ENCODE results near the genes CCDC184 and KCNH3.

DNA sequence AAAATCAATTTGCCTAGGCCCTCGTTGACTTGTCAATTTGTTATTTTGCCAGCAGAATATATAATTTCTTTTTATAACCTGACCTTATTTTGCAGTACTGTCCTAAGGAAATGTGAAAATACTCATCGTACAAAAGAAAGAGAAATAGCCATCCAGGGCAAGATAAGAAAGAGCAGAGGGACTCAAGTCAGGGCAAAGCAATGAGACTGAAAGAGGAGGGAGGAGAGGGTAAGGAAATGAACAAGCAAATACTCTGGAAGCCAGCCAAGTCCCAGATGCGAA lies 312.9 kb downstream of the RPAP3 start:
- PRO-cap, 2 experiments, result no peak in any of the 2 experiments

DNA sequence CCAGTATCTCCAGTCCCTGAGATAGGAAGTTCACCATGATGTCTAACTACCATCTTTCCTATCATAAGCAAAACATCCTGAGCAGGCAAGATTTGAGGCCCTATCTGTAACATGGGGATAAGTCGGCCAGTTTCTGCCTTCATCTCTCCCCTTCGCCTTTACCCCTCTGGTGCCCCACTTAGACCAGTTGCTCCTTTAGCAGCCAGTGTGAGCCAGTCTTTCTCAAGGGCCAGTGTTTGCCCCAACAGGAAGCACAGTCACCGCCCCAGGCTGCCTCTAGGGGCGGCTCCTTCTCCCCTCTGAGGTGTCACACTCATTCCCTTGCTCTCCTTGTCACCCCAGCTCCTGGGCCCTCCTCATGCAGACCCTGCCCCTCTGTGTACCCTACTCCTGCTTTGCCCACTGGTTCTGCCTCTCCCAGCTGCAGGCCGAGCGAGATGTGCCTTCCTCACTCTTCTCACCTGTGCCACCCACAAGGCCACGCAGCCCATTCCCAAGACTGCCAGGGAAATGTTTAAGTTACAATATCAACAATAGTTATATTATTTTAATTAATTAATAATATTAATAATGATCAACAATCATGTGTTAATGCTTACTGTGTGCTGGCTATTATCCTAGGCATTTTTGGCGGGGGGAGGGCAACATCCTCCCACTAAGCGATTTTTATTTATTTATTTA lies 10.7 kb downstream of the HDAC7 start:
- PRO-cap, 2 experiments, result no peak in any of the 2 experiments

- PRO-cap, 2 experiments, result peak in 2 of 2 experiments; most common plus-strand start chr12:47813253 (in 2); most common minus-strand start chr12:47813033 (in 1)
These were observed 6.9 kb downstream of the HDAC7 start for GRCh38 chr12:47812501-47813478.

DNA sequence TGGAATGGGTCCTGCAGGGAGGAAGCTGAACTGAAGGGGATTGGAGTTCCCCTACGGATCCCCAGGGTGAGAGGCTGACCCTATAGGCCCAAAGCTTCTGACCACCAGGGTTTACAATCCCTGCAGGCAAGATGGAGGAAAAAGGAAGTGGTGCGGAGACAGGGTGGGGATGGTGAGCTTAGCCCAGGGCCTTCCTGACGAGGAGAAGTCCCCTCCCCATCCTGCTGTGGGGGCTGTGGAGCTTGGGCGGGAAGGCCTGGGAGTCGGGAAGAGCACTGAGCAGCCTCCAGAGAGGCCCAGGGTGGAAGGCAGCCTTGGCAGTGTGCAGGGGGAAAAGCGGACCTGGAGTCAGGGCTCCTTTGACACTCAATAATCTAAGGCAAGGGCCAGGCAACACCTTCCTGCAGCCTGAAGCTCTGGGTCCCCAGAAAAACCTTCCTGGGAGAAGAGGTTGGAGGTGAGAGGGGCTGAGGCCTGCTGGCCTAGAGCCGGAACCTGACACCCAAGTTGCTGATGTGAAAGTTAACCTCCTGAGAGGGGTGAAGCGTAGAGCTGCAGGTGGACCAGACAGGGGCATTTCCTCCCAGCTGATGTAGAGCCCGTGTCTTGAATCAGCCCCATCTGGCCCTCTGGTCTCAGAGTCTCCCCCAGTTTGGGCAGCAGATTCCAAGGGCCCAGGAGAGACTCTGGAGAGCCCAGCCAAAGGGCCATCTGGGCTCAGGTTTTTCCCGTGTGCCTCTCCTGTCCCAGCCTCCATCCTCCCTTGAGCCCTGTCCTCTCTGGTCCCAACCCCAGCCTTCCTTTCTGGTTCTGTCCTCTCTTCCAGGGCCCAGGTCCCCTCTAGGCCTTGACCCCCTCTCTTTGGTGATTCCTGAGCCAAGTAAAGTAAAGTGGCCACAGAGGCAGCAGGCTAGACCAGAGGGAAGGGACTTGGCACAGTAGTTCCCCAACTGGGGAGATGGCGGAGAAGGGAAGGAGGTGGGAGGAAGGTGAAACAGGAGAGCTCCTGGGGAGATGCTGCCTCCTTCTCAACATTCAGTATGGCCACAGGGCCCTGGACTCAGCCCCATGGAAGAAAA lies 5.9 kb downstream of the HDAC7 start:
- PRO-cap, 2 experiments, result peak in 1 of 2 experiments; most common plus-strand start position 261 of the sequence (in 1); most common minus-strand start position 133 of the sequence (in 1)

DNA sequence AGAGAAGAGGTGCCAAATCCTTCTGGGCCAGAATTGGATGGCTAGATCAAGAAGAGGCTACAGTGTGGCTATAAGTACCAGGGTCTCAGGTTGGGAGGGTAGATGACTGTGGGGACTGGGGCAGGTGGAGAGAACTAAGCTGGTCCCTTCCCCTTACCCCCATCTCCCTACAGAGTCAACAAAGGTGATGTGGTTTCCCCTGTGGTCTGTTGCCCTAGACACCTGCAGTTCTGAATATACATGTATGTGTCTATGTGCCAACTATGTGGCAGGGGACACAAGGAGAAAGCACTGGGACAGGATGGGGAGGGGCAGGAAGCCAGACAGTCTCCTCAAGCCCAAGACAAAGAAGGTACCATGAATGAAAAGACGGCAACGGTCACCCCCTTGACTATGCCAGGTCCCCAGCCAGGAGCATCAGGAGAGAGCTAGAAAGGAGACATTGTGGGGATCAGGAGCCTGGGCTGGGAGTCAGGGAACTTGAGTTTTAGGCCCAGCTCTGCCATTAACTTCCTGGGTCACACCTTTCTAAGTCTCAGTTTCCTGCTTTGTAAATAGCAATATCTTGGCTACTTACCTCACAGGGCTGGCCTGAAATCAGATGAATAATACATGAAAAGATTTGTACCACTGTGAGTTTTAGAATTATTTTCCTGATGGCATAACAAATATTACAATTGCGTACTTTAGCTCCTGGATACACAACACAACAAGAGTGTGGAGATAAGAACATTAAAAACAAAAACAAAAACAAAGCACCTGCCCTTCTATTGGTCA lies 4.6 kb upstream of the HDAC7 start:
- PRO-cap, 2 experiments, result no peak in any of the 2 experiments

DNA sequence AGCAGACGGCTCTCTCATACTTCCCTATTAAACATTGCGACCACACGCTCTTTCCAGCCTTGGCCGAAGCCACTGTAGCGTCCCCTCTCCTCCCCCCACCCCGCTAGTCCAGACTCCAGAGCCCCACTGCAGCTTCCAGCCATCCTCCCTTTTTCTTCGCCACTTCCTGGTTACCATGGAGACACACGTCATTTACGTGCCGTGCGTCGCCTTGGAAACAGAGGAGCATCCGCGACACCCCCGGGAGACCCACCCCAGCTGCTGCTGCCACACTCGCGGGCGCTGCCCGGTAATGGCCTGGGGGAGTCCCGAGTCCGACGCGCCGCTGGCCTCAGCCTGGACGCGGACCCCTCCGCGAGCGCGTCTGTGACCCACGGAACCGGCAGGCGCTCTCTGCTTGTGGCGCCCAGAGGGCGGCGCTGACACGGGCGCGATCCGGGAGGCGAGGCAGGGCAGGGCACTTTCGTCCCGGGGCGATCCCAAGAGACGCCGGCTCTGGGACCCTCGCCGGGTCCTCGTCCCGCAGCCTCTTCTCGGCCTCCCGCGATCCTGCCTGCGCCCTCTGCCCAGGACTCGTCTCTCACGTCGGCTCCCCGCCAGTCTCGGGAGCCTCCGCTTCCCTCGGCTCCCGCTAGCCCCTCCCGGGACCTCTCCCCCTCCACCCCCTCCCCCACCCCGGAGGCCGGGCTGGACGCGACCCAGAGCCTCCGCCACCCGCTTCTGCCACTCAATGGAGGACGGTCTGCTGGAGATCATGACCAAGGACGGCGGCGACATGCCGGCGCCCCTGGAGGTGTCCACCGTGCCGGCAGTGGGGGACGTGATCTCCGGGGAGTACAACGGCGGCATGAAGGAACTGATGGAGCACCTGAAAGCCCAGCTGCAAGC lies at the start of gene CCDC184:
Gene CCDC184, plus strand, starts transcription at position 252 of the 888 bp plus-strand sequence.
- PRO-cap, 2 experiments, result peak in 2 of 2 experiments; most common plus-strand start position 221 of the sequence (in 1); most common minus-strand start position 128 of the sequence (in 1)

DNA sequence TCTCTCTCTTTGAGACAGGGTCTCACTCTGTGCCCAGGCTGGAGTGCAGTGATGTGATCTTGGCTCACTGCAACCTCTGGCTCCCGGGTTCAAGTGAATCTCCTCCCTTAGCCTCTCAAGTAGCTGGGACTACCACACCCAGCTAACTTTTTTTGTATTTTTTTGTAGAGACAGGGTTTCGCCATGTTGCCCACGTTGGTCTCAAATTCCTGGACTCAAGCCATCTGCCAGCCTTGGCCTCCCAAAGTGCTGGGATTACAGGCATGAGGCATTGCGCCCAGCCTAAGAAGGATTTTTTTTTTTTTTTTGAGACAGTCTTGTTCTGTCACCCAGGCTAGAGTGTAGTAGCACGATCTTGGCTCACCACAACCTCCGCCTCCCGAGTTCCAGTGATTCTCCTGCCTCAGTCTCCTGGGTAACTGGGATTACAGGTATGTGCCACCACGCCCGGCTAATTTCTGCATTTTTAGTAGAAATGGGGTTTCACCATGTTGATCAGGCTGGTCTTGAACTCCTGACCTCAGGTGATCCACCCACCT lies 7.2 kb downstream of the C12orf54 start:
- PRO-cap, 2 experiments, result no peak in any of the 2 experiments

DNA sequence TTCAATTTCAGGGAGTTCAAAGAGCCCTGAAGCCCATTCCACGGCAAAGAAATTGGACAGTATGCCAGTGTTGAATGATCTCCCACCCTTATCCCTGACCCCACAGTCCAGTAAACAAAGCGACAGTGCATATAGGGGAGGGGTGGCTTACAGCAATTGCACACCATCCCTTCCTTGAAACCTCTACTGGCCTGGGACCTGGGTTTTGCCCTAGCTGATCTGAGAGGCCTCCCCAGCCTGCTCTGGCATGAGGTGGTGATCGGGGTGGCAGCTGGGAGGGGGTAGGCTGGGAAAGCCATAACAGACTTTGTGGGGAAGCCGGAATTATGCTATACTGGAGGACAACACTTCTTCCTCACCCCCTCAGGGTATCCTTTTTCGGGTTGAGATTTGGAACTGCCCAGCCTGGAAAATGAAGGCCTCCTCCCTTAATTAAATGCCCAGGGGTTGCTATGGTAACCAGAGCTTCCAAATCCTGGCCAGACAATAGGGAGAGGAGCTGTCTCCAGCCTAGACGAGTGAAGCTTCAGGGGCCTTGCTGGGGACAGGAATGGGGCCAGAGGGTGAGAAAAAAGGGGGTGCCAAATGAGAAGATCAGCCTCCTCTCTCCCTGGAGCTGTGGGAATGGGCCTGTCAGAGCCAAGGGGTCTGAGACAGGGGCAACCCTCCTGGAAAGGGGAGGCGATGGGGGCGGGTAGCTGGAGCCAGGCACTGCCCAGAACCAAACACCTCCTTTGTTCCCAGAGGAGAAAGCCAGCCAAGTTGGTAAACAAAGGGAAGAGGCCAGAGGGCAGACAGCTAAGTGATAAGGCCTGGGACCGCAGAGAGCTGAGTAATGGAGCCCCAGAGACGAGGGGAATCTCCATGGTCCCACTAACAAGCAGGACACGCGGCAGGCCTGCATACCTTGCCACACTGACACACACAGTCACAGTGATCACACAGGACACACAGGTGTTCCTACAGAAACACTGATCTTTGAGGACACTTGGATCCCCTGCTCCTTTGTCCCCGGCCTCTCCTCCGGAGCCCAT lies 17.7 kb upstream of the RND1 start:
- PRO-cap, 2 experiments, result no peak in any of the 2 experiments

DNA sequence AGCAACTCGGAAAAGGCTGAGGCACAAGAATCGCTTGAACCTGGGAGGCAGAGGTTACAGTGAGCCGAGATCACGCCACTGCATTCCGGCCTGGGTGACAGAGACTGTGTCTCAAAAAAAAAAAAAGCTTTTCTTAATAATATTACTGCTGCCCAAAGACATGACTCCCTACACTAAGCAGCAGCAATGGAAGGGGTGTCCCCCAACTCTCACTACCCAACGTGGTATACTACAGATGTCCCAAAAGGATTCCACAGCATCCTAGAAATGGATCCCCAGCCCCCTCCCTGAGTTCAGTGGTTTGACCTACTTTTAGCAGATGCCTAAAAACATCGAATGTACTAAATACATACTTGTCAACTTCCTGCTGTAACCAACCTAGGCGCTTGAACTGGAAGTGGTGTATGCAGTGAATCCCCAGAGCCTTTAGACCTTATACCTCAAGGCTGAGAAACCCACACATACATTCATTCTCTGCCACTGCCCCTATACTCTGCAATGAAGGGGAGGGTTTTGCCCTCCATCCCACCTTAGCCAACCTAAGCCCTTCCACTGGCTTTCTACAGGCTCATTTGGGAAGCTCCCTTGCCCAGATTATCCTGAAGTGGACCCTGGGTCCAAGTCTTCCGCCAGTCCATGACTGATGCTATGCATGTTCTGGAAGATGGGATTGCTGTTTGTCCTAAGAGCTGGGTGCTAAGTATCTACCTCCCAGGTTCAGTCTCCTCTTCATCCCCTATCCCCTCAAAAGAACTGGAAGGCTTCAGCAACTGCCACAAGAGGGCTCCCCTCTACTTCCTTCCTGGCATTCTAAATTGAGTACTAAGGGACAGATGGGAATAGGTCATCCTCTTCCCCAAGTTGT lies 8.7 kb upstream of the FKBP11 start:
- PRO-cap, 2 experiments, result no peak in any of the 2 experiments

GRCh38 chr12:49002236-49002652 lies 3.1 kb upstream of the DDN start:
- PRO-cap, 2 experiments, result no peak in any of the 2 experiments

DNA sequence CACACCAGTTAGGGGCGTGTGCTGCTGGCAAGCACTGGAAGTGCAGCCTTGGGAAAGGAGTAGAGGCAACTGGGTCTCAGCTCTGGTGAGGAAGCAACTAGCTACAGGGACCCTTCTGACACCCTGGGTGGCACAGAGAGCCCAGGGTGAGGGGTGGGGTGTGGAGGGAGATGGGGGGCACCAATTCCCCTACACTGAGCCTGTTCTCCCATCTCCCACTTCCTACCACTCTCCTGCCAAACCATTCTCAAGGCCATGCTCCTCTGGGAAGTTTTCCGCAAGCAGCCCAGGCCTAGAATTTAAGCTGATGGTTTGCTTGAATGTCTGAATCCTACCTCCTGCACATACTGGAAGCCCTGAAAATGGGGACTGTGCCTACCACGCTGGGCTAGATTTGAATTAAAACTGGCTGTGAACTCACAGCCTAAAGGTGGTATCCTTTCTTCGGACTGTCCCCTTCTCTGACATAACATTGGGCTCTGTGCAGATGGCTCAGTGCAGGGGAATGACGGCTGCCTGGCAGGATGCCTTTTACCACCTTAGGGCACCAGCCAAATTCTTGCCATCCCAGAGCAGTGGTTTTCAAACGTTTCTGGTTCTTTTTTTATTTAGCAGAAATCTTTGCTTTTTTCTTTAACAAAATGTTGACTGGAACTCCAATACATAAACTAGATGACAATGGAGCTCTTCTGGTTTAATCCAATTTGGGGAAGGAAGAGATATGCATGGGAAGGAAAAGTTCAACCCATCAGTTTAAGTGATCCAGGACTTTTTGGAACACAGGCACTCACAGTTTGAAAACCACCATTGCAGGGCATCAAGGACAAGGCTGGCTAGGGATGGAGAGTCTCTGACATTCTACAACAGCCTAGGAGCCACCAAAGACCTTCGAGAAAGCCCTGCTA lies 4.6 kb upstream of the PRKAG1 start:
- PRO-cap, 2 experiments, result no peak in any of the 2 experiments

GRCh38 chr12:49031999-49032444 lies 13.4 kb upstream of the PRKAG1 start:
- PRO-cap, 2 experiments, result no peak in any of the 2 experiments

GRCh38 chr12:49103685-49104564 lies 6.7 kb downstream of the LMBR1L start:
- PRO-cap, 2 experiments, result no peak in any of the 2 experiments

DNA sequence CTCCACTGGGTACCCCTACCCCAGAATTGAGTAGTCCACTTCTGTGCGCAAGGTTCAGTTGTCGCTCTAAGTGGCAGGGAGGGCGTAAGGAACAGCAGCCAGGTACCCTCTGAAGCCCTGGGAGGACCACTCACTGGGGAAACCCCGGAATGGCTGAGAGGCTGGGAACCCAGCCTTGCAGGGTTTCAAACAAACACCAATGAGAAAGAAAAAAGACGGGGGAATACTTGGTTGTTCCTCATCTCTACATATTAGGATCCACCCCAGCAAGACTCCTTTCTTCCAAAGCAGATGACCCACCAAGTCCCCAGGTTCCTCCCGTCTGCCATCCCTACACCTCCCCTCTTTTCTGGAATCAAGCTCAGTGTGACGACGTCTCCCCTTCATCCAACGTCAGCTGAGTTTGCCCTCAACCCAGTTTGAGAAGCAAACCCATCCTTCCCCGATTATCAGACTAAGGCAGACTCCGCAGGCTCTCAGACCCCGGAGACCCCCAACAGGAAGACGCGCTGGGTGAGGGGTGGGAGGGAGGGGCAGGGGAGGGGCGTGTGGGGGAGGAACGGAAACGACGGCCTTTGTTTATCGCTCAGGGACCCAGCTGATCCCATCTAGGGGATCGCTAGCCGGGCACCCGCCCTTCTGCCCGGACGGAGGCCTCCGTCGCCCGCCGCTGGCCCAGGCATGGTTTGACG lies 793 bp downstream of the LMBR1L start:
- PRO-cap, 2 experiments, result peak in 2 of 2 experiments; most common plus-strand start position 607 of the sequence (in 2); most common minus-strand start position 351 of the sequence (in 1)

GRCh38 chr12:49132796-49133532 lies 1.8 kb upstream of the TUBA1B start:
- PRO-cap, 2 experiments, result no peak in any of the 2 experiments

DNA sequence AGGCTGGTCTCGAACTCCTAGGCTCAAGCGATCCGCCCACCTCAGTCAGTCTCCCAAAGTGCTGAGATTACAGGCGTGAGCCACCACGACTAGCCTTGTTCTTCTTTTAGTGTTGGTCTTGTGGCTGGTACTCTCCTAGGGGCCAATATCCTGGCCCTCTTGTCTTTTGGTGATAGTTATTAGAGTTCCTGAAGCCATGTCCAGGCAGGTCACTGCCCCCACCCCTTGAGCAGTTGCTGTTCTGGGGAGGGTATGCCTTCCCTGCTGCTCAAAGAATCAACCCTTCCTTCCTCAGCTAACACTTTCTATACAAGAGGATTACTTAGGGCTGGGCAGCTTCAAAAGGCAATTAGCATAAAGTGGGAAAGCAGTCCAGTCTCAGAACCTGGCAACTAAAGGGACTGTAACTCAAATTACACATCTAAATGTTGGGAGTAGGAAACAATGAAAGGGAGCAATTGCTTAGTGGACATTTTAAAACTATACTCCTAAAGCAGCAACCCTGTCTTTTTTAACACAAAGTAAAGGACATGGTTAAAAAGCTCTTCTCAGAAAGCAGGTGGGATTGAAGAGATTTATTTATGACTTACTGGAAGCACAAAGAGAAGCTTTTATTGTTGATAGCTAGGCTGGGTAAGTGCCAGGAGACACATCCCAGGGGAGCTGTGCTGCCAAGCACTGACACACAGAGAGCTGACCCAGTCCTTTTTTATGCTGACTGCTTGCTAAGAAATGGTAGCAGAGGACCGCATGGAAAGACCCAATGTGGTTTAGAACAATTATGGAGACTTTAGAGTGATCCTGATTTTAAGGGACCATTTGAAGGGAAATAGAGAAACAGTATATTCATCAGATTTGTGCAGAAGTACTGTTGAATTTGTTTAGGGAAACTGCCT lies 26.0 kb upstream of the TUBA1A start:
- PRO-cap, 2 experiments, result no peak in any of the 2 experiments

DNA sequence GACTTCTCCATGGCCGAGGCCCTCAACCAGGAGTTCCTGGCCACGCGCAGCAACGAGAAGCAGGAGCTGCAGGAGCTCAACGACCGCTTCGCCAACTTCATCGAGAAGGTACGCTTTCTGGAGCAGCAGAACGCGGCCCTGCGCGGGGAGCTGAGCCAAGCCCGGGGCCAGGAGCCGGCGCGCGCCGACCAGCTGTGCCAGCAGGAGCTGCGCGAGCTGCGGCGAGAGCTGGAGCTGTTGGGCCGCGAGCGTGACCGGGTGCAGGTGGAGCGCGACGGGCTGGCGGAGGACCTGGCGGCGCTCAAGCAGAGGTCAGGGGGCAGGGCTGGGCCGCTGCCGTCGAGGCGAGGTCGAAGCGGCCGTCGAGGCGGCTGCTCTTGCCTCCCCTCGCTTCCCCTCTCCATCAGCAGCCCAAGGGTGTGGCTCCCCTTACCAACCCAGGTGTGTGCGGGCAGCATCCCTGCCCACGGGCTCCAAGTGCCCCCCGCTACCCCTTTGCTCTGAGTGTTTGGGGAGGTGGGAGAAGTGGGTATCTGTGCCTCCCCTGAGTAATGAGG lies 566 bp downstream of the PRPH start:
- PRO-cap, 2 experiments, result no peak in any of the 2 experiments

DNA sequence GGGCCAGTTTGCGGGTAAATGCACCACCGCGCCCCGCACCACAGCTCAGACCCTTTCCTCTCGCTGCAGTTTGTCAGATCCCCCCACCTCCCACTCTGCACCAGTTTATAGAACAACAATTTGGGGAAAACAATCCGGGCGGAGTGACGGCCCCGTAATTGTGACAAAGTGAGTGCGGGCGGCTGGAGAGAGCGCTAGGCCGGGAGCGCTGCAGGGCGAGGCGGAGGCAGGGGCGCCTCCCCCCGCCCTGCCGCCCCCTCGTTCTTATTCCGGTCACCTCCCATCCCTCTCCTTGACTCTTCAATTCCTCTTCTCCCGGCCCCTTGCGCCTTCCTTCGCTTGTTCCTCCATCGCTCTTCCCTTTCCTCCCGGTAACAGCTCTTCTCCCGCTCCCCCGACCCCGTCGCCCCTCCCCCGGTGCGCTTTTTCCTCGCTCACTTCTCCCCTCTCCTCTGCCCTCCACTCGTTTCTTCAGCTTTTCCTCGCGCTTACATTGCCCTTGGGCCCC lies 659 bp upstream of the DNAJC22 start:
- PRO-cap, 2 experiments, result no peak in any of the 2 experiments

DNA sequence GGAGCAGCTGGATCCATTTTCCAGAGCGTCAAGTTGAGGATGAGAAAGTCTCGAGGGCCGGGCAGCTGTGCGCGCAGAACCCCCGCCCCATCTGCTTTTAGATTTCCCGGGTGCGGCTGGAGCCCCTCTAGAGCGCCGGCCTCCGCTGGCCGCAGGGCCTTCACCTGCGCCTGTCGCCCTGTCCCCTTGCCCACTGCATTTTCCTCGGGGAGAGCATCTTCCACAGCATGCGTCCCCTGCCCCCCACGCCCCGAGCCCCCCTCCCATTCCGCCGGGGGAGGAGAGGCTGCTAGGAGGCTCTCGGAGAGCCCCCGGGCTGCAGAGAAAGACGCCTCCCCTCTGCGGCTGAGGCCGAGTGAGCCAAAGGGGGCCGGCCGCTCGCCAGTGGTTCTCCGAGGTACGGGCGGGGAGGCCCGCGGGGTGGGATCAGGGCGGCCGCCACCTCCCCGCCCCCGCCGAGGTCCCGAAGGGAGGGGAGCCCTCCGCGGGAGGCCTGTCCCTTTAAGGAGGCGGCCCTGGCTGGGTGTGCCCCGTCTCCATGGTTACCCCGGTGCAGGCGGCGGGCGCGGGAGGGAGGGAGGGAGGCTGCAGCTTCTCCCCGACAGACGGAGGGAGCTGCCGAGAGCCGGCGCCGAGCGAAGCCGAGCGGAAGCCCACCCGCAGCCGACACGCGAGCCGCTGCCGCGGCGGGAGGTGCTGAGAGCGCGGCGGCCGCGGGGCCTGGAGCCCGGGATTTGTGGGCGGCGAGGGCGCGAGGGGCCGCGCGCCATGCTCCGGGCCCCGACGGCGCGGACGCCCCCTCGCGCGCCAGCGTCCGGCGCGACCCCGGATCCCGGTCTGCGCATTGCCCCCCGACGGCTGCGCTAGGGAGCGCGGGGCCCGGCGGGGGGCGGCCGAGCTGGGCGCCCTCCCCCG lies at the start of gene KCNH3:
Gene KCNH3, plus strand, starts transcription at position 583 of the 915 bp plus-strand sequence.
- PRO-cap, 2 experiments, result no peak in any of the 2 experiments

GRCh38 chr12:49567420-49568024 lies 420 bp downstream of the MCRS1 start:
- PRO-cap, 2 experiments, result peak in 1 of 2 experiments; most common plus-strand start chr12:49567887 (in 1); most common minus-strand start chr12:49567863 (in 1)